Prostate gland (tissue), 2 donors: ENCODE measurements around a stretch of chr3.

GRCh38 chr3:187295381-187295769, 3.8 kb upstream of the MASP1 start:
- PRO-cap: no peak
- RAMPAGE, long total RNA, 2 experiments: no peak in any of the 2 experiments

- PRO-cap: bidirectional peak, plus-strand start at chr3:187739964, minus-strand start at chr3:187739764
- RAMPAGE, long total RNA, 2 experiments: no peak in any of the 2 experiments
These were observed 5.9 kb downstream of the BCL6 start for GRCh38 chr3:187739175-187739889.

- PRO-cap: no peak
- RAMPAGE, long total RNA, 2 experiments: no peak in any of the 2 experiments
These were observed 203.1 kb upstream of the BCL6 start for GRCh38 chr3:187948110-187949014.

GRCh38 chr3:187999687-188000220, 154.2 kb upstream of the LPP start:
- PRO-cap: bidirectional peak, plus-strand start at chr3:188000074, minus-strand start at chr3:187999999
- RAMPAGE, long total RNA, 2 experiments: no peak in any of the 2 experiments

GRCh38 chr3:188036644-188037156, 117.3 kb upstream of the LPP start:
- PRO-cap: no peak
- RAMPAGE, long total RNA, 2 experiments: no peak in any of the 2 experiments

GRCh38 chr3:188037929-188038632, 115.9 kb upstream of the LPP start:
- PRO-cap: no peak
- RAMPAGE, long total RNA, 2 experiments: no peak in any of the 2 experiments

DNA sequence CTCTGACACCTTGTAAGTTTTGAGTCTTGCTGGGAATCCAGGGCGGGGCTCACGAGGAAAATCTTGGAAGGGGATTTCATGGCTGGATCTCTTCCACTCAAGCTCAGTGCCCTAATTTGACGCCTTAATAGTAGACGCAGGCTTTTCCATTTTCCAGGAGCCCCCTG, 722 bp upstream of the LPP start:
- PRO-cap: no peak
- RAMPAGE, long total RNA, 2 experiments: no peak in any of the 2 experiments

DNA sequence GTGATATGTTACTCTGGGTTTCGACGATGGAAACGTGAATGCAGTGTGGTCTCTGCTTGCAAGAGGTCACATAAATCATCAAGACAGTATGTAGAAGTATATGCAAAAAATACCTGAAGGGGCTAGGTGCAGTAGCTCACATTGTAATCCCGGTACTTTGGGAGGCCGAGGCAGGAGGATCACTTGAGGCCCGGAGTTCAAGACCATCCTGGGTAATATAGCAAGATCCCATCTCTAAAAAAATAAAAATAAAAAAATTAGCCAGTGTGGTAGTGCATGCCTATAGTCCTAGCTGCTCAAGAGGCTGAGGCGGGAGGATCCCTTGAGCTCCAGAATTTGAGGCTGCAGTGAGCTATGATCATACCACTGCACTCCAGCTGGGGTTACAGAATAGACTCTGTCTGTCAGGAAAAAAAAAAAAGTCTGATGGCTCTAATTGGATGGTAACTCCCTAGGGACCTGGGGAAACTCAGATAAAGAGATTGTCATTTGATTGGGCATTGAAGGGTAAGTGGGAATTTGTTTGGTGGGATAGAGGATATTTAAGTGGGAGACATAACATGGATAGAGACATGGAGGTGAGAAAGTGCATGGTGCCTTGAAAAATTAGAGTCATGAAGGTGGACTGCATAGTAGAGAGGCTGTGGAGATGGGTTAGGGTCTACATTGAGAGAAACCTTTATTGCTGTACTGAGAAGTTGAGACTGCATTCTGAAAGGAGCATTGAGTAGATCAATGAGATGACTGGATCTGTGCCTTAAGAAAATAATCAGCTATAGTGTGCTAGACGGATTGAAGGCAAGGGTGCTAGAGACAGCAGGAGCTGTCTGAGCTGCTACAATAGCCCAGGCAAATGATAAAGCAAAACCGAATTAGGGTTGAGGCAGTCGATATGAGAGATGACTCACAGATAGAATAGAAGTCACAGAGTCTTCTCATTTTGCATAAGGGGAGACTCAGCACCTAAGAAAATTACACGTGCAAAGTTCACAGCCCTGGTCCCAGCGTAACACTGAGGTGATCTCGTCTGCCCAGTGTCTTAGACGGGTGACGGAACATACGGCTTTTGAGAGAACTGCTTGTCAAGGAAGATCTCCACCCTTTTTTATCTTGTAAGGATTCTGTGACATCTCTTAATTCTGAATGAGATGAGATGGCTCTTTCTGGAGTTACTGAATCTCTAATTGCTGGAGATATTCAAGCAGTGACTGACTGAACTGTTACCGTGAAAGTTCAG, 11.3 kb downstream of the LPP start:
- PRO-cap: no peak
- RAMPAGE, long total RNA, 2 experiments: no peak in any of the 2 experiments

- PRO-cap: no peak
- RAMPAGE, long total RNA, 2 experiments: no peak in any of the 2 experiments
These were observed 12.4 kb downstream of the LPP start for GRCh38 chr3:188166302-188166739.

DNA sequence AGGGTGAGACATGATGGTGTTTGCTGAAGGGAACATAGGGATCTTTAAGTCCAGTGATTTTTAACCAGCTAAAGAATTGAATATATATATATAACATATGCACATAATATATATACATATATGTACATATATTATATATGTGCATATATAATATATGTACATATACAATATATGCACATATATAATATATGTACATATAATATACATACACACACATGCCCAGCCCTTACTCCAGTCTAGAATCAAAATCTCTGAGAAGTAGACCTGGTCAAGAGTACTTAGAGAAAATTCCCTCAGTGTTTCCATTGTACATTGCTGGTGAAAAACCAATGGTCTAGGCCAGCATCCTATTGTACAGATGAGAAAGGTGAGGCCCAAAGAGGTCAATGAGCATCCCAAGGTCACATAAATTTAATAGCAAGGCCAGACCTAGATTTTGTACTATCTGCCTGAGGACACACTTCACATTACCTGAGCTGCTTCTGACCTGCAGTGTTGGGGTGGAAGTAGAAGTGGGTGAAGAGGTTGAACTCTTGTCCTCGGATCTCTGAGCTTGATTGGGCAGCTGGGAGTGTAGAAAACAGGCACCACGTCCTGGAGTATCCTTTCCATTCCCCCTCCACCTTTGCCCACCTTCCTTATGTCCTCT, 28.8 kb downstream of the LPP start:
- PRO-cap: no peak
- RAMPAGE, long total RNA, 2 experiments: no peak in any of the 2 experiments

GRCh38 chr3:188185521-188186270, 31.7 kb downstream of the LPP start:
- PRO-cap: no peak
- RAMPAGE, long total RNA, 2 experiments: no peak in any of the 2 experiments

DNA sequence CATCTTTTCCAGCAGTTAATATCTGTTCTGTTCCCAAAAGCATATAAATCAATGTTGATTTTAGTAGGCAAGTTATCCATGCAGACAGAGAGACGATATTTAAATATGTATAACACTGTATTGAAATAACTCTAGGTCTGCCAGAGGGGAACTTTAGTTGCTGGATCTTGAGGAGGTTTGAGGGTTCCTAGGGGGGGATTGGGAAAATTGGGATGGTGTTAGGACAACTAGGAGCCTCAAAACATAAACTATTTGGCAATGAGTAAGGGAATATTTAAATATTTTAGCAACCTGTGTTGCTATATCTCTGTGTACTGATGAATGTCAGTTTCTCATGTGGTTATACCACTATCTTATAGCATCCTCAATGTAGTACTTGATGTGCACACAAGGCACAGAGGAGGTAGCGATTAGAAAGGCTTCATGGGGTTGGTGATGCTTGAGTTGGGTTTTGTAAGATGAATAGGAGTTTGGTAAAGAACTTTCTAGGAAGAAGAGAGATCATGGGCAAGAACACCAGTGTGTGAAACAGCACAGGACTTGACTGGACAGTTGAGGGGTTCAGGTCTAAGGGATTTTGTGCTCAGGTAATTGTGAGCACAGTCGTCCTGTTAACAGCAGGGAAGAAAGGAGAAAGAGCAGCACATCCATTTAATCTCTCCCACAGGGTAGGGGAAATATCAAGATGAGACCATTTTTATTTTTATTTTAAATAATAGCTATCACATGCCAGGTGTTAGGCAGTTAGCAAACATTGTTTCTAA, 38.0 kb downstream of the LPP start:
- PRO-cap: no peak
- RAMPAGE, long total RNA, 2 experiments: no peak in any of the 2 experiments

- PRO-cap: no peak
- RAMPAGE, long total RNA, 2 experiments: no peak in any of the 2 experiments
These were observed 74.2 kb downstream of the LPP start for GRCh38 chr3:188228194-188228604.

DNA sequence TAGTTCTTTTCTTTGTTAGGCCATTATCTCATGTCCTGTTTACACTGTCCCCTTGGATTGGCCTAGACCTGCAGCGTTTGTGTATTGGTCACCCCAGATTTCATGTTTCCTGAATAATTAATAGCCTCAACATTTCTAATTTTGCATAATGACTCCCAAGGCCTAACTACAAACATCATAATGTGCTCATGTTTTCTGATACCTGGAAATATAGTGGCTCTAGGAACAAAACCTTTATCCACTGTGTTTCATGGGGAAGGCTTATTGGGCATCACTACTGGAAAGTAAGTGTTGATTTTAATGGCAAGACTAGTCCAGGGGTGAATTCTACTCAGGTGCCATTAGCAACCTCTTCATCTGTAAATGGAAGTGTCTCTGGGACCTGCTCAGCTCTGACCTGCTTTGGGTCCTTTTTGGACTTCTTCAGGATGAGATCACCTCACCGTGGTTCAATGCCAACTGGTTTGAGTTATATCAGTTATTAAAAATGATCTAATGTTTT, 79.1 kb downstream of the LPP start:
- PRO-cap: no peak
- RAMPAGE, long total RNA, 2 experiments: no peak in any of the 2 experiments

GRCh38 chr3:188270189-188270955, 116.4 kb downstream of the LPP start:
- PRO-cap: no peak
- RAMPAGE, long total RNA, 2 experiments: no peak in any of the 2 experiments

- PRO-cap: no peak
- RAMPAGE, long total RNA, 2 experiments: no peak in any of the 2 experiments
These were observed 136.4 kb downstream of the LPP start for GRCh38 chr3:188290457-188290712.

DNA sequence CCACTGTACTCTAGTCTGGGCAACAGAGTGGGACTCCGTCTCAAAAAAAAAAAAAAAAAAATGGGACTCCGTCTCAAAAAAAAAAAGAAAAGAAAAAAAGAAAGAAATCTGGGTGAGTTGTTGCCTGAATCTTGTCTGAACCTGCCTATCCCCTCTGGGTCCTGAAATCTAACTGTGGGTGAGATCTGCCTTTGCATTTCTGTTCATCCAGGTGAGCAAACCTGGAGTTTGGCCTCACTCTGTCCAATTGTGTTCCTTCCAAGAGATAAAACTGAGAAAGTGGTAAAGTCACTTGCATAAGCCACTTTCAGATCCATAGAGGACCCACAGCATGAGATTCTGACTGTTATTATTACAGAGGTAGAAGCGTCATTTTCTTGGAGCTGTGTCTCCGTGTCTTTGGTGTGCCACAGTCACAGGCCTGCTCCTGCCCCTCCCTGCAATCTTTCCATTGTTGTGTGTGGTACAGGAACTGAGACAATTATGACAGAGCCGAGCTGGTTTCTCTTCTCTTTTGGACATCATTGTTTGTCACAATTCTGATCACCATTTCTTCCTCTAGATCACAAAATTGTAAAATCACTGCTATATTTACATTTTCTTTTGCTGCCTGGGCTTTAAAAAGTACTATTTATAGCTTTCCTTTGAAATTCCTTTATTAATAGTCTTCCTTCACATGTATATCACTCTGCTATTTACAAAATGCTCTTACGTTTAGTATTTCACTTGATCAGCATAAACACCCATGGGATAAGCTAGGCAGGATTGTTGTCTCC, 236.0 kb downstream of the LPP start:
- PRO-cap: bidirectional peak, plus-strand start at position 480 of the sequence, minus-strand start at position 273 of the sequence
- RAMPAGE, long total RNA, 2 experiments: no peak in any of the 2 experiments

DNA sequence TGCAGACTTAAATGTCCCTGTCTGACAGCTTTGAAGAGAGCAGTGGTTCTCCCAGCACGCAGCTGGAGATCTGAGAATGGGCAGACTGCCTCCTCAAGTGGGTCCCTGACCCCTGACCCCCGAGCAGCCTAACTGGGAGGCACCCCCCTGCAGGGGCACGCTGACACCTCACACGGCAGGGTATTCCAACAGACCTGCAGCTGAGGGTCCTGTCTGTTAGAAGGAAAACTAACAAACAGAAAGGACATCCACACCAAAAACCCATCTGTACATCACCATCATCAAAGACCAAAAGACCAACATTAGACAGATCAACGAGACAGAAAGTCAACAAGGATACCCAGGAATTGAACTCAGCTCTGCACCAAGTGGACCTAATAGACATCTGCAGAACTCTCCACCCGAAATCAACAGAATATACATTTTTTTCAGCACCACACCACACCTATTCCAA, 482.7 kb downstream of the LPP start:
- PRO-cap: no peak
- RAMPAGE, long total RNA, 2 experiments: no peak in any of the 2 experiments

- PRO-cap: no peak
- RAMPAGE, long total RNA, 2 experiments: no peak in any of the 2 experiments
These were observed 501.0 kb downstream of the LPP start for GRCh38 chr3:188655006-188655331.

DNA sequence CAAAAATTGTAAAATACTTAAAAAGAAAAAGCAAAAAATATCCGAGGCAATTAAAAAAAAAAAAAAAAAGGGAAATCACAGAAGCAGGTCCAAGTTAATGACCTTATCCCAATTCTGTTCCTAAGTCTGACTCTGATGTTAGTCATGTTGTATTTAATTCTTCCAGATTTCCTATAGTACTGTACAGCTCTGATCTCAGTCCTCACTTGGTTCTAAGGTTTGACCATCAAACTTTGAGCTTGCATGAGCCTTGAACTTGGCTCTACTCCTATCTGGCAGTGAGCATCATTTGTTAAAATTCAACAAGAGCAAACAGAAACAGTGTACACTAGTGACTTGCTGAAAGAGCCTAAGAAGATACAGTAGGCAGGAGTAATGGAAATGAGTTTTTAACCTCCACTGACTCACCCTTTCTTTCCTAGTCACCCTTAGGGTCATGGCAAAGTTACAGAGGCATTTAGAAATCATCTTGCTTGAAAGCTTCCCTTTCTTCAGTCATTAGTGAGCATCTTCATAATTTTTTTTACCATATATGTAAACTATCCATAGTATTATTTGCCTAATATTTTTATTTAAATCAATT, 451.1 kb upstream of the TPRG1 start:
- PRO-cap: no peak
- RAMPAGE, long total RNA, 2 experiments: no peak in any of the 2 experiments